Ureter (tissue), 1 donor: ENCODE measurements around the genes GXYLT2, CNTN3 and ROBO1.

DNA sequence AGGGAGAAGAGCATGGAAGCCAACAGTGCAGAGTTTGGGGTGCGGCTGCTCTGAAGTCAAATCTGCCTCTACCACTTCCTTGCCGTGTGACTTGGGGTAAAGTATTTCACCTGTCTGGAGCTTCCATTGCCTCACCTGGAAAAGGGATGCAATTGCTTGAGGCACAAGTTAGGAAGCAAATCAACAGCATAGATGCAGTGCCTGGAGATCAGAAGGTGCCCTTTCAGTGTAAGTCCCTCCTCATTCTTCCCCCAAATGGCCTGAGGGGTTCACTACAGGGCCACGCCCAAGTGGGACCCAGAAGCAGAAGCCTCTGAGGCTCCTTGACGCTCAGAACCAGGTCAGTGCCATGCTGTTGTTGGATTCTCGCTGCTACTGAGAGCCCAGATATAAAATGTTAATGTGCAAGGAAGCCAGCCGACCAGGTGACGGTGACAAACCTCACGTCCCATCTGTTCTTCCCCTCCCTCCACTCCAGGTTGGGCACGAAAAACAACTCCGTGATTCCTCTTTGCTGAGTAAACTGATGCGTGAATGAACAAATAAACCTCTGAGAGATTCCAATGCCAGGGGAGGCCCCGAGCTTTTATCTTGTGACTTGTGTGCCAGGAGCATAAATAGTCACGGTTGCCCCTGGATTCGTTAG is 119.6 kb downstream of the SHQ1 start:
- PRO-cap = no peak

DNA sequence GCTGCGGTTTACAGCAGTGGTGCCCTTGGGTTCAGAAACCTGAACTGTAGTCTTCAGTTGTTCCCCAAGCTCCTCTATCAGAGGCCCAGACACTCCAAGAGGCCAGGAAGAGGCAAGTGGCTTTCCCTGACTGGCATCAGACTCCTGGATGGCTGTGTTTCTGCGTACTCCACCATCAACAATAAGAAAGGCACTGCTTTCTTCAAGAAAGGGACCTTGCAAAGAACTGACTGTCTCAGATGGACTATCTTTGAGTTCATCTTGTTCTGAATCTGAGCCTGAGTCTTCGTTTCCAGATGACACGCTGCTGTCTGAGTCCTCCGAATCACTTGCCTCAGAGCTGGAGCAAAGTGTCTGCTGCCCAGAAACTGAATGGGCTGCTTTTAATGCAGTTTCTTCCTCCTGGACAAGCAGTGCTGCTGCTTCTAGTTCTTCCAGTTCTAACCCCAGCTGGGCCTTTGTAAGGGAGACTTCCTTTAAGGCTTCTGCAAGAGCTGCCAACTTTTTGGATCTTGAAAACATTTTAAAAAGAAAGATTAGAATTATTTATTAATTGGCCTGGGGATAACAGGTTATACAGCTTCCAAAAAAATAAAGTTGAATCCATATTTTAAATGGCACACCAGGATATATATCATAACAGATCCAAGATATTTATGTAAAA is 97.8 kb downstream of the SHQ1 start:
- PRO-cap = no peak

DNA sequence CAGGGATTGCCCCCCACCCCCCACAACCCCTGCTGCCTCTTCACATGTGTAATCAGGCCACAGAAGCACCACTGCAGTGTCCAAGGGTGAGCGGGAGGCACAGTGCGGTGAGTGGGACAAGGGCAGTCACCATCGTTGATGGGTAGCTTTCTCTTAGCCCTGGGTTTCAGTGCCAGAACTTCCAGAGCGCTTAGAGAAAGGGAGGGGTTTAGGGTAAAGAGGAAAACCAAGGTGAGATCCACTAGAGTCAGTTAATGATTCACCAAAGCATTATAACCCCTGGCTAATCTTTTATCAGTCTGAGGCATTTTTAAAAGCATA is 94.8 kb downstream of the SHQ1 start:
- PRO-cap = no peak

- PRO-cap = unidirectional peak, plus-strand start at chr3:72888114
Measured at GRCh38 chr3:72887806-72888807, at the start of gene GXYLT2. GXYLT2 (plus strand) TSS chr3:72888046.

DNA sequence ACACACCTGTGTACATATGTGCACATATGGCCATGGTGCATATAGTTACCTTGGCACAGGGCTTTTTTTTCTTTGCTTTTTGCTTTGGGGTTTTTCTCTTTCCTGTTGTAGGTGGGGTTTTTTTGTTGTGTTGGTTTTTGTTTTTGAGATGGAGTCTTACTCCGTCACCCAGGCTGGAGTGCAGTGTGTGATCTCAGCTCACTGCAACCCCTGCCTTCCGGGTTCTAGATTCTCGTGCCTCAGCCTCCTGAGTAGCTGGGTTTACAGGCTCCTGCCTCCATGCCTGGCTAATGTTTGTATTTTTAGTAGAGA is 30.8 kb upstream of the PPP4R2 start:
- PRO-cap = no peak

GRCh38 chr3:73059308-73060040 is 2.0 kb upstream of the EBLN2 start:
- PRO-cap = no peak

- PRO-cap = no peak
Measured at GRCh38 chr3:73419269-73419957, 205.3 kb downstream of the PDZRN3 start.

DNA sequence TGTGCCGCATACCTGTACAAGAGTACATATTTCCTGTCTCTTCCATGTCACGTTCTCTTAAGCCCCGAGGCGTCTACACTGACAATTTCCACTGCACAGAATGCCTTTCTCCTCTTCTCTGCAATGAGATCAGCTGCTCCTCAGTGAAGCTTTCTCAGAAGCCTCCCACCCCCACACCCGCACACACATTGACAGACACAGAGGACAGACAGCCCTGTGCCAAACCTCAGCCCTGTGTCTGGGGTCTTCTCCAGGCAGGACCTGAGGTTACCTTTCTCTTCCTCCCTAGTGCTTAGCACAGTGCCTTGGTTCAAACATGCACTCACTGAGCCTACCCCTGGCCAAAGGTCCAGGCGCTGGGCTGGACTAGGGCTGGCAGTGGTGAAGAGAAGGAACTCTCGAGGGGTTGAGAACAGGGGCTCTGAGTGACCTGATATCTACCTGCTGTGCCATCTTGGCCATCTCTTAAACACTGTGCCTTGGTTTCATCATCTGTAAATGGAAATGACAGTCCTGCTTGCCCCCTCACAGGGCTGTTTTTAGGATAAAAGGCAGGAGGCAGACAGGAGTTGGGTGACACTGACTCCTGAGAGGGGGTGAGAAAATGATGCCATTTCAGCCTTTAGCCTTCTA is 55.2 kb downstream of the PDZRN3 start:
- PRO-cap = no peak

DNA sequence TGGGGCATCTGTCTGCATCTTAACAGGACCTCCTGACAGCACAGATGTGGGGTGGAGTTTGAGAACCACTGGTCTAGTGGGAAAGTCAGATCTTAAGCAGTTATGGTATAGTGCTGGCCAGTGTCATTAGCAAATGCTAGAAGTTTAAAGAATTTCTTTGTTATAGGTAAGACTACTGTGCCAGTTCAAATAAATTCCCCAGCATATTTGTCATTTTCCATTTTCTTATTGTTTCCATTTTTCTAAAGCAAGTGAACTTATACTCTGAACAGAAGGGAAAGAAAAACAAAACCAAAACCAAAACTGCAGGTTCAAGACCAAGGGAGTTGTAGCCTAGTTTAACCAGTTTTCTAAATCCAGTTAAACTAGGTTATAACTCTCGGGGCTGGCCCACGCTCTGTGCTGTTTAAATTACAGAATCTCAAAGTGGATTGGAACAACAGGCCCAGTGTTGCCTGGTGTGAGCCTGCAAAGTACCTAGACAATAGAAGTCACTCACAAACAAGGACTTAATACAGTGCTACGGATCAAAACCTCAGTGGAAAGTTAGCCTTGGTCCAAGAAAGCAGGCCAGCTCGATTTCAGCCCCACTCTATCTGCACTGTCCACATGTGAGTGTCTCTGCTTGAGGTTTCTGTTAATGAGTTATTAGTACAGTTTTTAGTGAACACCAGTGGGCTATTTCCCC is 93.5 kb upstream of the PDZRN3 start:
- PRO-cap = no peak

DNA sequence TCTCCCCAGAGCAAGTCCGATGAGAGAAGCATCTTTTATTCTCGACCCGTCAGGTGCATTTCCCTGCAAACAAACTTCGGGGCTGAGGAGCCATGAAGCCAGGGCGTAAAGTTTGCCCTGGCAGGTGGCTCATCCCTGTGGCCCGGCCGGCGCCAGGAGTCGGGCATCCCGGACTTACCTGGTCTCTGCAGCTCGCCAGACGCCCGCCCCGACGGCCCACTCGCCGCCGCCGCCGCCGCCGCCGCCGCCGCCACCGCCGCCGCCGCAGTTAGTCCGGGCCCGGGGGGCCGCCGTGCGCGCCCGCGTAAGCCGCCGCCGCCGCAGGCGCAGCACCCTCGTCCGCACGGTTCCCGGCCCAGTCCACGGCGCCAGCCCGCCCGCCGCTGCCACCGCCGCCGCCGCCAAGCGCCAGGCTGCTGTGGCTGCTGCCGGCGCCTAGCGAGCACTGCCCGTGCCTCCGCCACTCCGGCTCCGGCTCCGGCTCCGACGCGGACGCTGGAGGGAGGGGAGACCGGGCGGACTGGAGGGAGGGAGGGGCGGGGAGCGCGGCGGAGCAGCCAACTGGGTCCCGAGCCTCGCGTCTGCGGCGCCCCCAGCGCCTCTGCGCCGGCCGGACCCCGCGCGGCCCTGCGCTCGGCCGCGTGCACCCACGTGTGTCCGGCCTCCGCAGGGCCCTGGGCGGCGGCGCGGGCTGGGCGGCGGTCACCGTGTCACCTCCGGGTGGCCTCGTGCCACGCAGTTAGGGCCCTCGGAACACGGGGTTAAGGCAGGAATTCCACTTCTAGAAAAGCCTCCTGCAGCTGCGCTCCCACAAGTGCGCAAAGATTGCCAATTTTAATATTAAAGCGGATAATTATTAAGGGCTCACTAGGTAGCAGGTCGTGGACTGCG is at the start of gene CNTN3:
CNTN3 (minus strand) TSS at position 447 of the 891 bp plus-strand sequence.
- PRO-cap = bidirectional peak, plus-strand start at position 669 of the sequence, minus-strand start at position 473 of the sequence

DNA sequence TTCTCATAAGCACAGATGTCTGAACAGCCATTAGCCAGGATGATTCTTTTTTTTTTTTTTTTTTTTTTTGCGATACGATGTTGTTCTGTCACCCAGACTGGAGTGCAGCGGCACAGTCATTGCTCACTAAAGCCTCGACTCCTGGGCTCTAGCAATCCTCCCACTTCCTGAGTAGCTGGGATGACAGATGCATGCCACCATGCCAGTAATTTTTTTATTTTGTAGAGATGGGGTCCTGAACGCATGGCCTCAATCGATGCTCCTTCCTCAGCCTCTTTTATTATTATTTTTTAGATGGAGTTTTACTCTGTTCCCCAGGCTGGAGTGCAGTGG is 240.4 kb upstream of the FRG2C start:
- PRO-cap = no peak

- PRO-cap = no peak
Measured at GRCh38 chr3:76597863-76598456, 441.9 kb upstream of the ROBO2 start.

GRCh38 chr3:79767220-79768330 is at the start of gene ROBO1:
ROBO1 (minus strand) TSS chr3:79767998.
- PRO-cap = no peak

DNA sequence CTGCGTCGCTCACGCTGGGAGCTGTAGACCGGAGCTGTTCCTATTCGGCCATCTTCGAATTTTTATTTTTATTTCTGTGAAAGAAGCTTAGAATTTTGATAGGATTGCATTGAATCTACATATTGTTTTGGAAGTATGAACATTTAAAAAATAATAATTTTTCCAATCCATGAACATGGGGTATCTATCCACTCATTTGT is 704.2 kb downstream of the GBE1 start:
- PRO-cap = no peak

DNA sequence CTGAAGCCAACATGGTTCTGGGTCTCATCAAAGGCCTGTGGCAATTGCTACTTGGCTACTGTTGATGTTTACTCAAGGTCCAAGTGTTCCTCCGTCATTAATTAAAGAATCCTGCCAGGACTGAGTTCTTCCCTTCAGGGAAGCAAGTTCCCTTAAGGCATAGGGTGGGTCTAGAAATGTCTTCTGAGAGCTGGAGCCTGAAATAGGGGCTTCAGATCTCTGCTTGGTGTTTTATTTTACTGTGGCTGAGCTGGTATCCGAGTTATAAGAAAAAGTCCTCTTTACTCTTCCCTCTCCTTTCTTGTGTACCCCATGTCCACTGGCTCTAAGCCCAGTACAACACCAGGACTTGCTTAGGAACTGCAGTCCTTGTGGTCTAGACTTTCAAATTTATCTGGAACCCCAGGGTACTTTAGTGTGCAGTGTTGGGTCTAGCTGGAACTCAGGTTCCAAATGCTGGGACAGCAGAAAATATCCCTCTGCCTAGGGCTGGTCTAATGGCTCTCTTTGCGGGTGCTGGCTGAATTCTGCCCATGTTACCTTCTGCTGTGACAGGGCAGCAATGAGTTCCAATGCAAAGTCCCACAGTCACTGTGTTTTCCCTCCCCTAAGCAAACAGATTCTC is 229.9 kb downstream of the GBE1 start:
- PRO-cap = no peak

- PRO-cap = no peak
Measured at GRCh38 chr3:81726674-81727252, 34.7 kb downstream of the GBE1 start.

DNA sequence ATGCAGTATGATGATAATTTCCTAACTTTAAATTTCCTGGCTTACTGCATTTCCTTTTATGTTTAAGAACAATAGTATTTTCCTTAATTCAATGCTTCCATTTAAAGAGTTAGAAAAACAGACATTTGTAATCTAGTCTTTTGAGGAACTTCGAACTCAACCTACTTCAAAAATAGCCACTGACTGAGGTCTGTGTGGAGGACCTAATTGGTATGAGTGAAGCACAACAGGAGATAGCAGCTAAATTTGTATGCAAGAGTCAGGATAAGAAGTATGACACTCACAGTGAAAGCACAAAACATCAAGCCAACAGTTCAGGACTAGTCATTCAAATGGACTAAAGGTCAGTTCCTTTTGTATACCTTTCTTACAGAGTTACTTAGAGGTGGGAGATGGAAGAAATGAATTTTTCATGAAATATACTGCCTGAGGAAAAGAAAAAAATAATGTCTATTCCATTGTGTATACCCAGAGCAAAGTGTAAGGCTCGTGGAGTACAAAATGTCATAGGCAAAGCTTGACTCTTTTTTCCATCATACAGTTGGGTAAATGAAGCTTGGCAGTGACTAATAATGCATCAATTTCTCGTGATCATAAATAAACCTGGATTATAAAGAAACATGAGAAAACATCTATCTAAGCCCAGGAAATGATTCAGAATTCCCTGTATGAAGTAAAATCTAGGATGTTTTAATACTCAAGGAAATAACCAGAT is 1005.3 kb upstream of the CADM2 start:
- PRO-cap = no peak

- PRO-cap = no peak
Measured at GRCh38 chr3:86982696-86983359, 8.1 kb downstream of the VGLL3 start.

- PRO-cap = no peak
Measured at GRCh38 chr3:88151359-88151742, 1.6 kb downstream of the C3orf38 start.

- PRO-cap = no peak
Measured at GRCh38 chr3:94064404-94064711, 1.5 kb downstream of the NSUN3 start.